Aortic smooth muscle cell (primary cell): ENCODE results near the genes RCAN3, MACO1, MAN1C1 and AUNIP.

DNA sequence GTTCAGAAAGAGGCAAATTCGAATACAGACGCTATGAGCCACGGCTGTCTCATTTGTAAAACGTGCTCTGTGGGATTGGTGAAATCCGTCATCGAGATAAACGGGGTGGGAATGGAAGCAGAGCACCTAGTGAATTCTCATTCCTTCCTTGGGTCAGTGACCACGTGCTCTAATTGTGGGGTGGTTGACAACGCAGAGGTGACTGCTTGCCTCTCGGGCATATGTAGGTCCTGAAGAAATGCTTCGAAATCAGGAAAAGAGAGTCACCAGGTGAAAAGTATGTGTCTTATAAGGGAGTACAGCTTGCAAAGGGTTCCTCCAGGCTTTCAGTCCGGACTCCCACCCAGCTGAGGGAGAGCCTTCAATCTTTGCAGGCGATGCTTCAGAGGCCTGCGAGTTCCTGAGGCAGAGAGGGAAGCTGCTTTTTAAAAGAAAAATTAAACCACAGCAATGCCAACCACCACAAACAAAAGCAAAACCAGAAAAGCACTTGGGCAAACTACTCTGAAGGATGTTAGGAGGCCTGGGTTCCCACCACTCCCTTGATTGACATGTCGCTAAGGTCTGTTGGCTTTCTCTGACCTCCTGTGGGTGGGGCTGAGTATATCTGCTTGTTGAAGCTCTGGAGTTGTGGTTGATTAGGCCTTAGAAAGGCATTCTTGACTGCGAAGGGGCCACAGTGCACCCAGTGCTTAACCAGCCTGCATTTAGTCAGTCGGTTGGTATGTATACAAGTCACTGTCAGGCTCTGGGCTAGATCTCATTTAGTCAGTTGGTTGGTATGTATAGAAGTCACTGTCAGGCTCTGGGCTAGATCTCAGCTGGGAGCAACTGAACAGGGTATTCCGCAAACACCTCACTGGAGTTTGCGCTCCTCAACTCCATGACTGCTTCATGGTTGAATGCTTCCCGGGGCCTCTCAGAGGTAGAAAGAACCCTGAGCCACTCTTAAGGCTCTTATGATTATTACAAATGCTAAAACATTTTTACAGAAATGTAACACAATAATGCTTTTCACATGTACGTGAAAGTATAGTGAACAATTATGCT lies 1.2 kb downstream of the NIPAL3 start:
- RRBS: no CpG with 5 or more reads among the region's 21 CpGs

DNA sequence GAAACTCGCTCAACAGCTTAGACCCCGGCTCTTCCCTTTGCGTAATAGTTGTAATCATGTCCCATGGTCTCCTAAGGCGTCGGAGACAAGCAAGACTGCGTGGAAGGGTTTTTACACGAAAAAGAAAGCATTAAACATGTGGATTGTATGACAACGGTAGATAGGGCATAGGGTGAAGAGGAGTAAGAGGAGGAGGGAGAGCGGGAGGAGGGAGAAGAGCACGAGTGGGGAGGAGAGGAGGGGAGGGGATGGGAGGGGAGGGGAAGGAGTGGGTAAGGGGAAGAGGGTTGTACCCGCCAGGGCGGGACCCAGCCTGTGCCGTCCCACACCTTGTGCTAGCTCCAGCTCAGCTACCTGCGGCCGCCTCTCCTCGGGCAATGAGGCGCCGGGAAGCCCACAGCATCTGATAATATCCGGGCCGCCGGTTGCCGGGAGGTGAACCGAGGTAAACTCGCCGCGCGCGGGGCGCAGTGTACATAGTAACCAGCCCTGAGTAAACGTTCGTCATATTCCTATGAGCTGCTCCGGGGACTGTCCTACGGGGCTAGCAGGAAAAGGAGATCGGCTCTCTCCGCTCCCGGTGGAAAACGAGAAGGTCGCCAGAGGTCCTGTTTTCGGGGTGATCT lies 504 bp upstream of the RCAN3 start:
- RRBS: under 1% methylated on average over 16 of the region's 39 CpGs

DNA sequence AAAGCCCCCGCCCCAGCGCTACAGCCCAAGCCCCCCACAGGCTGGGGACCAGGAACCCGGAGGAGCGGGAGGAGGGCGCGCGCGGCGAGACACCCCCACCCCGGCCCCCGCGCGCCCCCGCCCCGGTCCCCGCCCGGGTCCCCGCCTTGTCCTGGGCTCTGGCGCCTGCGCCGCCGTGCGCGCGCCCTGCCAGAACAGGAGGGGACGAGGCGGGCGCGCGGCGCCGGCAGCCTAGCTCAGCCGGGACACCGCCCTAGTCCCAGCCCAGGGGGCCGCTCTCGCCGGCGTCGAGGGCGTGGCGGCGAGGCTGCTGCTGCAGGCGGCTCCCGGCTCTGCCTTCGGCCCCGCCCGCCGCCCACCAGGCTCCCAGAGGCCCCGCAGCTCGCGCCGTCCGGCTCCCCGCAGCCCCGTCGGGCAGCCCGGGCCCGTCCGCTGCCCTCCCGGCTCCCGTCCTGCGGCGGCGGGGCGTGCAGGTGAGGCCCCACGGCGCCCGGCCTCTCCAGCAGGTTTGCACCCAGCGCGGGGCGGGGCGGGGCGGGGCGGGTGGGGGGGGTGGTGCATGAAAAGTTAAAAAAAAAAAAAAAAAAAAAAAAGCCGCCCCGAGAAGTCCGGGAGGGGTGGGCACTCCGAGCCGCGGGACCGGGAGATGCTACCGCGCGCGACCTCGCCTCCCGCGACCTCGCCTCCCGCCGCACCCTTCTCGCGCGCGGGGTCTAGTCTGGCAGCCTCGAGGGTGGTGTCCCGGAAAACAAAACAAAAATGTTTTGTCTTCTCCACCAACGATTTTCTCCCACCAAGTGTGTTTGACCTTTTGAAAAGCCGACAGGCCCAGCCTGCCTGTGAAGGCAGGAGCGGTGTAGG lies at the start of gene RCAN3:
RCAN3 (plus strand) TSS at position 192 of the 861 bp plus-strand sequence.
- RRBS: 2% methylated on average over 62 of the region's 100 CpGs

DNA sequence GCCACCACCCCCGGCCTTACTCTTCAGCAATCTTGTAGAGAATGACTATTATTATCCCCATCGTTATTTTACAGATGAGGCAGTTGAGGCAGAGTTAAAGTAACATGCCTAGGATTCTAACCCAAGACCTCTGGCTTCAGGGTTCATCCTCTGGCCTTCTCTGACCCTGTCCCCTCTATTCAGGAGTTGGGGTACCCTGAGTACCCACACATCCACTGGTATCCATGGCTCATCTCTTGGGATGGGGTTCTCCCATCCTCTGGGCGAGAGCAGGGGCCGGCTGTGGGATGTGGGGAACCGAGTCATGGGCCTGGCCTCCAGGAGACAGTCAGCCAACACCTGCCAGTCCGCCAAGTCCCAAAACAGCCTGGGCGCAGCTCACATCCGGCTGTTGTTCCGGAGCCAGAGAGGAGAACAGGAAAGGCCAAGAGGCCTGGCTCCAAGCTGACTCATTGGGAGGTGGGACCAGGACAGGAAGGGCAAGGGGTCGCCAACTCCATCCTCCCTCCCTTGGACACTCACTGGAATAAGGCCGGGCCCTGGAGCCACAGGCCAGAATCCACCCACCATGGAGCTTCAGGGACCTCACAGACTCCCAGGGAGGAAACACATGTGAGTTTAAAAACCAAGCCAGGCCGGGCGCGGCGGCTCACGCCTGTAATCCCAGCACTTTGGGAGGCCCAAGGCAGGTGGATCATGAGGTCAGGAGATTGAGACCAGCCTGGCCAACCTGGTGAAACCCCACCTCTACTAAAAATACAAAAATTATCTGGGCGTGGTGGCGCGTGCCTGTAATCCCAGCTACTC lies 25.2 kb upstream of the CLIC4 start:
- RRBS: 2% methylated on average over 6 of the region's 19 CpGs

- RRBS: 18% methylated on average over 10 of the region's 24 CpGs
Measured at GRCh38 chr1:24914169-24914564, 15.9 kb downstream of the RUNX3 start.

DNA sequence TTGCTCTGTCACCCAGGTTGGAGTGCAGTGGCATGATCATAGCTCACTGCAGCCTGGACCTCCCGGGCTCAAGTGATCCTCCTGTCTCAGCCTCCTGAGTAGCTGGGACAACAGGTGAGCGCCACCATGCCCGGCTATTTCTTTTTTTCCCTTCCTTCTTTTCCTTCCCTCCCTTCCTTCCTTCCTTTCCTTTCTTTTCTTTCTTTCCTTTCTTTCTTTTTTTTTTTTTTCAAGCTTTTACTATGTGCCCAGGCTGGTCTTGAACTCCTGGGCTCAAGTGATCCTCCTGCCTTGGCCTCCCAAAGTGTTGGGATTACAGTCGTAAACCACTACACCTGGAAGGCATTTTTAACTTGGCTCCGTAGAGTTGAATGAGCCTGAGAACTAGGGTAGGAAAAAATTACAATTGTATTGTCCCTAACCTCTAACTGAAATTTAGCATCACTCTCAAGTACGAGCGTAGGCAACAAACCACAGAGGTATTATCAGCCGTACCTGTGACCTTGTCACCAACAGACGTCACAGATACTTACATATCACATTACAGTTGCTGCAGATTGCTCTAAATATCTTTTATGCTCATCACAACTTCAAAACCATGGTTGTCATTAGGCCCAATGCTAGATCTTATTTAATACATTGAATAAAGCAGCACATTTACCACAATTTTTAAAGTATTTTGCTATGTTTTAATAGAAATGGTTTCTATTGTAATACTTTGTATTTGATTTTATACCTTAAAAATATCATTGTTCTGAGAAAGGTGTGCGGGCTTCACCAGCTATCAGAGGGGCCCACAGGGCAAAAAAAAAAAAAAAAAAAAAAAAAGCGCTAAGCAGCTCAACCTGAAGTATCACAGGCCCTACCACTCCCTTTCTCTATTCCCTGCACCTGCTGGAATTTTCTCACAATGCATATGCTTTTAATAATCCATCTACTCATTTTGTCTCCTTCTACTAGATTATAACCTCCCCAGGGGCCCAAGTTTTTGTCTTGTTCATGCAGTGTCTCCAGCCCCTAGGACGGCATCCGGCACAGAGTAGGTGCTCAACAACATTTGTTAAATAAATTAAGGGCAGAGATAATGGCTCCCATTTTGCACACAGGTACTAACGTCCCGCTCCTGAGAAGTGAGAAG lies 7.7 kb downstream of the RUNX3 start:
- RRBS: no CpG with 5 or more reads among the region's 15 CpGs

DNA sequence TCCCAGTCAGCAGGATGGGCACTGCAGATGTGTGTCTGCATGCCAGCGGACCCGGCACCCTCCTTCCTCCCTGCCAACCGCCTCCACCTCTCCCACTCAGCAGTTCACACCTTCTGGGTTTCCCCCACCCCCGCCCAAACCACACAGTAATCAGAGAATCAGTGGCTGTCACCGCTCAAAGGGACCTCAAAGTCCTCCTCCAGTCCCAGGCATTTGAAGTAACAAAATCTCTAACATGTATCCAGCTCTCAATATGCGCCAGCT lies 5.0 kb downstream of the RUNX3 start:
- RRBS: no CpG with 5 or more reads among the region's 6 CpGs

- RRBS: no CpG with 5 or more reads among the region's 36 CpGs
Measured at GRCh38 chr1:24964627-24965600, 34.8 kb upstream of the RUNX3 start.

- RRBS: no CpG with 5 or more reads among the region's 15 CpGs
Measured at GRCh38 chr1:25020401-25020949, 90.4 kb upstream of the RUNX3 start.

DNA sequence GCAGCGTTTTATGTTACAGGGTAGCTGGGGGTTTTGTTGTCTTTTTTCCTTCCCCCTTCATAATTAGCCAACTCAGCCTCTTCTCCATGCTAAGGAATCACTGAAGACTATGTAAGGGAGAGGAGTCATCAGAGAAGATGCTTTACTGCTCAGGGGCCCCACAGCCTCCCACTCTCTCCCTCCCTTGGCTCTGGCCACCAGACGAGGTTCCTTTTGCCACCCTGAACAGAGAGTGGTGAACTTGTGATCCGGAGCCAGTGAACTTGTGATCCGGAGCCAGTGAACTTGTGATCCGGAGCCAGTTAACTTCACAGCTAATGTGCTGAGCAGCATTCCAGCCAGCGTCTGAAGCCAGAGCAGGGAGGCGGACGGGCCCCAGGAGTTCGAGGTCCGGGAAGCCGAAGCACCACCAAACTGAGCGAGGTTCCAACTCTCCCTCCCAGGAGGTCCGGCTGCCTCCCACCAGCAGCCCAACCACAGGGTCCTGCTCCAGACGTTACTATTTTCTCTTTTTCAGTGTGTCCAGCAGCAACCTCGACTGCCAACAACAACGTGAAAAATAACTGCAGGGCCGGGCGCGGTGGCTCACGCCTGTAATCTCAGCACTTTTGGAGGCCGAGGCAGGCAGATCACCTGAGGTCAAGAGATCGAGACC lies 85.9 kb downstream of the SYF2 start:
- RRBS: 7% methylated on average over 8 of the region's 22 CpGs

GRCh38 chr1:25430793-25431651 lies at the start of gene MACO1:
MACO1 (plus strand) TSS chr1:25430897.
- RRBS: 1% methylated on average over 51 of the region's 104 CpGs

- RRBS: 4% methylated on average over 4 of the region's 18 CpGs
Measured at GRCh38 chr1:25544352-25544807, 974 bp downstream of the LDLRAP1 start.

- RRBS: 1% methylated on average over 77 of the region's 149 CpGs
Measured at GRCh38 chr1:25615973-25617225, at the start of gene MAN1C1. MAN1C1 (plus strand) TSS chr1:25616791.

GRCh38 chr1:25694941-25695508 lies 78.4 kb downstream of the MAN1C1 start:
- RRBS: no CpG with 5 or more reads among the region's 8 CpGs

- RRBS: 15% methylated on average over 2 of the region's 15 CpGs
Measured at GRCh38 chr1:25727785-25728635, 72.0 kb upstream of the SELENON start.

DNA sequence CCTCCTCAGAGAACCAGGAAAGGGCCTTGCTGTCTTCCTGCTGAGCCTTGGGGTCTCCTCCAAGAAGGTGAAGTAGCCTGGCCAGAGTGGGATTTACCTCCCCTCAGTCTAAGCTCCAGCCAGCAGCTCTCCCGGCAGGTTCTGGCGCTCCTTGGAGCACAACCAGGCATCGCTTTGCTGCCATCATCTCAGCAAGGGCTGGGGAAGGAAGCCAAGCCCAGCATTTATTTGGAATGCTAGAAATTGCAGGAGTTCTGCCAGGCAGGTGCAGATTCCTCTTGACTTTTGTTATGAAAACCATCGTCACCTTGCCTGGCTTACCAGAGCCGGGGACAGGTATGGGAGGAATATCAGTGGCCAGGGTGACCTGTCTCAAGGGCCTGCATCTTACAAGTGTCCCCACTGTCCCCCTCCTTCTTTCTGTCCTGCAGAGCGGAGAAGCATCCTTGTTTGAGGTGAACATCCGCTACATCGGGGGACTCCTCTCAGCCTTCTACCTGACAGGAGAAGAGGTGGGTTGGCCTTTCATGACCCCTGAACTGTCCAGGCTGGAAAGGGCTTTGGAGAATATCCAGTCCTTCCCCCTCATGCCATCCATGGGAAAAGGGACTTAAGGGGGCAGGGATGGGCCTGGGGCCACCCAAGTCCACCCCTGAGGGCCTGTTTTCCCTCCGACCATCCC lies 51.0 kb upstream of the SELENON start:
- RRBS: no CpG with 5 or more reads among the region's 9 CpGs

DNA sequence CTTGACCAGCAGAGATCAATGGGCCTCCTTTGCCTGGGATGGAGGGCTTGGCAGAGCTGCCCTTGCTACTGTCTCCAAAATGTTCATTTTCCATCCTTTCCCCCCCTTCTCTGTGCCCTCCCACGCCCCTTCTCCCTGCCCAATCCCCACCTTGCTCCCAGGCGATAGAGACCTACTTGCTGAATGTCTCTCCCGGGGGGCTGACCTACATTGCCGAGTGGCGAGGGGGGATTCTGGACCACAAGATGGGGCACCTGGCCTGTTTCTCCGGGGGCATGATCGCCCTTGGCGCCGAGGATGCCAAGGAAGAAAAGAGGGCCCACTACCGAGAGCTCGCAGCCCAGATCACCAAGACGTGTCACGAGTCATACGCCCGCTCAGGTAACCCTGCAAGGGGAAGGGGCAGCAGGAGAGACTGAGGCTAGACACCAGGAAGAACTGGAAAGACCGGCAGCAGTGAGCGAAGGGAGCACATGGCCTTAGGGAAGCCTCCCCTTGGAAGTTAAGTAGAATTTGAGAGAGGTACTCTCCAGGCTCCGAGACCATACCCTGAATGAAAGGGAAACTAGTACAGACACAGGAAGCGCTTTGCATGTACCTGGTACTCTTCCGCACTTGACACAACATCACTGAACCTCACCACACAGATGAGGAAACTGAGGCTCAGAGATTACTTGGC lies 21.9 kb upstream of the SELENON start:
- RRBS: 46% methylated on average over 4 of the region's 20 CpGs

DNA sequence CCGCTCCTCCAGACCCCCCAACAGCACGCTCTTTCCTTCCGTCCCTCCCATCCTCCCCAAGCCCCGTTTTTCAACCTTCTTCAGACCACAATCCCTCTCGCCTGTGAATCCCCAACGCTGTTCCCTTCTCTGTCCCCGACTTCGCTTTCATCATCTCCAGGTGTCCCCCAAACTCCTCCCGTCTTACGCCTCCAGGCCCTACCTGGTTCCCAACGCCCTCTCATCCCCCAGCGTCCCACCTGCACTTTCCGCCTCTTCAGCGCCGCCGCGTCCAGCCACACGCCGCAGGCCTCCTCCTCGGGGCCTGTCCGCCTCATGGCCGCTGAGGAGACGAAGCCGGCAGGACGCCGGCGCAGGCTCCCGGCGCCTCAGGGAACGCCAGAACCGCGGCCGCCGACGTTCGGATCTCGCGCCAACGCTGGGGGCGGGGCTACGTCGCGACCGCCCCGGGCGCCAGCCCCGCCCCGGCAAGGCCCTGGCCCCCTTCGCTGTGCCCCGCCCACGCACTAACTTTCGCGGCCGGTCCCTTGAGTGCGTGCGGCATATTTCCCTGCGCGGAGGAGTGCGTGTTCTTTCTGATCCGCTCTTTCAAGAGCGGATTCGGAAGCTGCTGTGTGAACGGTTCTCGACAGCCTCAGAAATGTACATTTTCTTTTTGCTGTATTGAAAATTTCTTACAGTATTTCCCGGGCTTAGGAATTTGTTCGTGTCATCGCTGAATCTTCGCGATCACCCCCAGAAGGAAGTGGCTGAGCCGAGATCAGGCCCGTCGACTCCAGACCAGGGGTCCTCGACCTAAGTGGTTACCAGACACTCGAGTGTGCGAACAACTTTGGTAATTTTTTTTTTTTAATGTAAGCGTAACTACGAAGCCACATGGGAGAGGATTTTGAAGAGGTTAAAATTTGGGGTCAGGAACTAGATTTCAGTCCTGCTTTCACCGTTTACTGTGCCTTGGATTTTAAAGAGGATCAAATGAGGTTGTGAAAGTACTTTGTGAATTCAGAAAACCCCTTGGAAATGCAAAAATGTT lies at the start of gene AUNIP:
AUNIP (minus strand) TSS at position 417 of the 1,033 bp plus-strand sequence.
- RRBS: 1% methylated on average over 21 of the region's 78 CpGs

- RRBS: no CpG with 5 or more reads among the region's 5 CpGs
Measured at GRCh38 chr1:25872100-25872647, 3.3 kb downstream of the PAQR7 start.

GRCh38 chr1:25933388-25933926 lies 27.2 kb upstream of the STMN1 start:
- RRBS: no CpG with 5 or more reads among the region's 5 CpGs